Right cardiac atrium (tissue), 1 donor: Measurements from ENCODE around the genes COPS4 and CDS1.

DNA sequence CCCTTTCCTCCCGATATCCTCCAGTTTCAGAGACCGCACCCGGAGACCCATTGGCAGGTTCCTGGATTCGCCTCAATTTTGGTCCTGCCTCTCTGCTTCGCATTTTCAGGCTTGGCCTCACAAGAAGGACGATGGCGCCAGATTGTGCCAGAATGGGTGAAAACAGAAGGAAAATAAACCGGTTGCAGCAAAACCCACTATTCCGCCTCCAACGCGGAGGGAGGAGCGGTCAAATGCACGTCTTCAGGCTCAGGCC is 274 bp upstream of the THAP9 start:
- PRO-cap = bidirectional peak, plus-strand start outside the sequence, minus-strand start at position 227 of the sequence

DNA sequence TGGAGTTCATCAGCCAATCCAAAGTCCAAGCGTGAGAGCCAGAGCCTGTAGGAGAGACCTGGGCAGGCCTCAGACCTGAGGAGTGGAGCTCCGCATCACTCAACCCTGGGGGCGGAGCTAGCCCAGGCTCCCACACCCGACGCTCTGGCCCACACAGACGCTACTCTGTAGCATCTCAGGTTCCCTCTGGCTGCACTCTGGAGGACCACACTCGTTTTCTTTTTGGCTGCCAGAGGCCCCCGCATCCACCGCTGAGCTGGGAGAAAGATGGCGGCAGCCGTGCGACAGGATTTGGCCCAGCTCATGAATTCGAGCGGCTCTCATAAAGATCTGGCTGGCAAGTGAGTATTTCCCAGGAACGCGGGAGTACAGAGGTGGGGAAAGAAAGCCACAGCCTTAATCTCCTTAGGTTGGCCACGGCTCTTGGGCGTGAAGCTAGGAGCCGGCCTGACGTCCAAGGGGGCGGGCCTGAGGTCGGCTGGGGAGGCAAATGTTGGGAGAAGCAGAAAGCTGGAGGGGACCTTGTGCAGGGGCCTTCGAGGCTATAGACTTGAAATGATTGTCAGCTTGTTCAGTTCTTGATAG is at the start of gene COPS4:
Gene COPS4, plus strand, starts transcription at position 226 of the 585 bp plus-strand sequence.
- PRO-cap = bidirectional peak, plus-strand start at position 244 of the sequence, minus-strand start outside the sequence

GRCh38 chr4:83108072-83108470 is 6.5 kb downstream of the PLAC8 start:
- PRO-cap = no peak

GRCh38 chr4:83111964-83112833 is 2.3 kb downstream of the PLAC8 start:
- PRO-cap = no peak

- PRO-cap = no peak
Observed at GRCh38 chr4:83219076-83220157, 65.2 kb downstream of the COQ2 start.

GRCh38 chr4:83261367-83261838 is 23.2 kb downstream of the COQ2 start:
- PRO-cap = no peak

GRCh38 chr4:83320360-83321142 is 14.1 kb downstream of the HPSE start:
- PRO-cap = no peak

DNA sequence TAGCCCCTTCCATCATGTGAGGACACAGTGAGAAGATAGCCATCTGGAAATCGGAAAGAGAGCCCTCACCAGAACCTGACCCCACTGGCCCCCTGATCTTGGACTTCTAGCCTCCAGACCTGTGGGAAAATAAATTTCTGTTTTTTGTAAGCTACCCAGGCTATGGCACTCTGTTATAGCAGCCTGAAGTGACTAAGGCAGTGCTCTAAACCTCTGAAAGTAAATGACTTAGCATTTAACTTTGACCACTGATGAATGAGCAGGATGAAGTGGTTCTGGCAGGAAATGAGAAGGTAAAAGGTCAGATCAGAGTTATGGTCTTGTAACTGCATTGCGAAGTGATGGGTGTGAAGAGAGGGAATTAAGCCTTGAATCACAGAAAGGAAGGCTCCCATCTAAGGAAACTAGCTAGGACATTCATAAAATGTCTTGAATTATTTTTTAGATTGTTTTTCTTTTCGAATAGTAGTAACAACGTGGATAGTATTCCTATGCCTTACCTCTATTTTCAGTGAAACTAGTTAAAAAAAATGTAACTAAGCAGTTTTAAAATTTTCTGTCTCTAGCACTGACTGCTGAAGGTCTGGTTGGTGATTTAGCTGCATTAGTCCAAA is 17.1 kb downstream of the GPAT3 start:
- PRO-cap = no peak

GRCh38 chr4:84052535-84052734 is 446.7 kb downstream of the NKX6-1 start:
- PRO-cap = no peak

- PRO-cap = no peak
Observed at GRCh38 chr4:84572665-84573163, 10.2 kb upstream of the CDS1 start.

DNA sequence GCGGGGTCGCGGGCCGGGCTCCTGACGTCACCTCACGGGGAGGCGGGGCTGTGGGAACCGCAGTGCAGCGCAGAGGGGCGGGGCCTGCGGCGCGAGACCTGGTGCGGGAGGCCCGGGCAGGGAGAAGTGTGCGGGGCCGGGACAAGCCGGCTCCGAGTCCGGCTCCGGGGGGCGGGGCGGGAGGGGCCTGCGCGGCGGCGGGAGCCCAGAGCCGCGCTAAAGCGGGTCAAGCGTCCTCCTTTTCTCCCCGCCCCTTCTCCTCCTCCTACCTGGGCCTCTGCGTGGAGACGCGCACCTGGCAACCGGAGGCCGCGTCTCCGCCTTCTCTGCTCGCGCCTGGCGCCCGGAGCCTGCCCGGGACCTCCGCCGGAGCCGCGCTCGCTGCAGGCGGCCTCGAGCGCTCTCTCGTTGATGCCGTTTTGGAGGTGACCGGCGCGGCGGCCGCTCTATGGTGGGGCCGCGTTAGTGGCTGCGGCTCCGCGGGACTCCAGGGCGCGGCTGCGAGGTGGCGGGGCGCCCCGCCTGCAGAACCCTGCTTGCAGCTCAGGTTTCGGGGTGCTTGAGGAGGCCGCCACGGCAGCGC is at the start of gene CDS1:
Gene CDS1, plus strand, starts transcription at position 320 of the 583 bp plus-strand sequence.
- PRO-cap = no peak

DNA sequence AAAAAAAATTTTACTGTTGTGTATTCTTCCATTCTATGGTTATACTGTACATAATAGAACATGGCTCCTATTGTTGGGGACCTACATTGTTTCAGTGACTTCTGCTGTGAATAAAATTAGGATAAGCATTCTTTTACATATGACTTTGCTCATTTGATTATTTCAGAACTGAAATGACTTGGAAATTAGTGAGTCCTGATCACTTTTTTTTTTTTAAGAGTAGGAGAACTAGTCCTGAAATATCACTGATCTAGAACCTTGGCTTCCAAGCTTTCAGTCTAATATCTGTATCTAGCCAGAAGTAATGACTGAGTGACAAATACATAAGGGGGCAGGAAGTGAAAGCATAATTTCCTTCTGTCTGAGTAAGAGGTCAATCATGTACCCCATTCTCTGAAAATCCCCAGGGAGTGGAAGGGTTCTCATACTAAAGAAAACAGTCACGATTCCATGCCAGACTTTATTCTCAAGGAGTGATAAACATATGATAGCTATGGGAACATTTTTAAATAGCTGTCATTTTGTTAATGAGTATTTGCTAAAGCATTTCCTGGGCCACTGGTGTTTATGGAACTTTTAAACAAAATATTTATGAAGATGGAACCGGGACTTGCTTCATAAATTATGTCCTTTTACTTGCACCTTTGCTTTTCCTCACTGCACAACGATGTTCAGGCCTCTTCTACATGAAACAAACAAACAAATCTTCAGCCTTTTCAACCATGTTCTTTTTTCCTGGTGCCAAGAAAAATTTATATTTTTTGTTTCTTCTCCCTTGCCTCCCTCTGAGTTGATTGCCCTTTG is 308.5 kb downstream of the ARHGAP24 start:
- PRO-cap = no peak

DNA sequence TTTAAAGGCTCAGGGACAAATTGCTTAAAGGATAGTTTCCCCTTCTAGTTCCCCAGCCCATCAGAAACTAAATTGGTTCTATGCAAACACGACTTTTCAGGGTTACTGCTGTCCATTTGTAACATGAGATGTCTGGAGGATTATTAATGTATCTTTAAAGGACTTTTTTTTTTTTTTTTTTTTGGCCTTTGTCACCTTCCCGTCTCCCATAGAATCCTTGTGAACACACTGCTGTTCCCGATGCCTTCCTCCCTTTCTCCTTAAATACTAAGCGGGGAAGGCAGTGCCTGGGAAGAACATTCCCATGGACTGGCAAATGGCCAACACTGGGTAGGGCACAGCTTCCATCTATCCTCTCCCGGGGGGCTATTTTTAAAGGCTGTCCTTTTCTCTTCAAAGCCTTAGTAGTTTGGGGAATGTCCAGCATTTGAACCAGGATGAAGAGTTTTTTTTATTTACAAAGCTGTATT is 427.5 kb downstream of the MAPK10 start:
- PRO-cap = no peak

- PRO-cap = no peak
Observed at GRCh38 chr4:86032588-86033074, 327.2 kb downstream of the MAPK10 start.

DNA sequence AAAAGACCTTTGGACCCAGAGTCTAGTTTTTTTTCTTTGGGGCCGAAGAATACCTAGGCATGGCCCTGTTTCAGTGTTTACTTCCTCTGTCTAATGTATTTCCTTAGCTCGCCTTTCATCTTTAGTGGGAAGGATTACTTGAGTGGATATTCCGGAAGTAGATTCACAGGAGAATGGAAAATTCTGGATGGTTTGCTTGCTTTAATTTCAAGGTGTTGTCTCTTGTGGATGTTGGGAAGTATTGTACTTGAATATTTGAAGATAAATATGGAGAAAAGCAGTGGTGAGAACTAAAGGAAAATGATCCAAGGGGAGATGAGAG is 1.7 kb downstream of the AFF1 start:
- PRO-cap = no peak

DNA sequence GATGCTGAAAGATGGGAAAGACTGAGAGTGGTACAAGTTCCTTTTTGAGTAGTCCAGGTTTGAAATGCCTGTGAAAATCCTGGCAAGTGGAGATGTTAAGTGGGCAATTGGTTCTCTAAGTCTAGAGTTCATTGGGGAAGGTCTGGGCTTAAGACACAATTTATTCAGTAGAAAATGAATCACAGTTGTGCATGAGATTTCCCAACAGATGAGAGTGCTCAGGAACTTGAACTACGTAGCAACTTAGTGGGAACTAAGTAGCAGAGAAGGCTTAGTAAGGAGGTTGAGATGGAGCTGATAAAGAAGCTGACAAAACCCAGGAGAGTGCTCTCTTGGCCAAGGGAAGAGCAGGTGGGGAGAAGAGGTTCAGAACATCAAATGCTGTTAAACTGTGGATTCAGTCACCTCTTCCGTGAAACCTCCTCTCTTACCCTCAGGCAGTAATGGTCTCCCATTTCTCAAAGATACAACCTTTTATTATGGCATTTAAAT is 33.0 kb downstream of the AFF1 start:
- PRO-cap = no peak

DNA sequence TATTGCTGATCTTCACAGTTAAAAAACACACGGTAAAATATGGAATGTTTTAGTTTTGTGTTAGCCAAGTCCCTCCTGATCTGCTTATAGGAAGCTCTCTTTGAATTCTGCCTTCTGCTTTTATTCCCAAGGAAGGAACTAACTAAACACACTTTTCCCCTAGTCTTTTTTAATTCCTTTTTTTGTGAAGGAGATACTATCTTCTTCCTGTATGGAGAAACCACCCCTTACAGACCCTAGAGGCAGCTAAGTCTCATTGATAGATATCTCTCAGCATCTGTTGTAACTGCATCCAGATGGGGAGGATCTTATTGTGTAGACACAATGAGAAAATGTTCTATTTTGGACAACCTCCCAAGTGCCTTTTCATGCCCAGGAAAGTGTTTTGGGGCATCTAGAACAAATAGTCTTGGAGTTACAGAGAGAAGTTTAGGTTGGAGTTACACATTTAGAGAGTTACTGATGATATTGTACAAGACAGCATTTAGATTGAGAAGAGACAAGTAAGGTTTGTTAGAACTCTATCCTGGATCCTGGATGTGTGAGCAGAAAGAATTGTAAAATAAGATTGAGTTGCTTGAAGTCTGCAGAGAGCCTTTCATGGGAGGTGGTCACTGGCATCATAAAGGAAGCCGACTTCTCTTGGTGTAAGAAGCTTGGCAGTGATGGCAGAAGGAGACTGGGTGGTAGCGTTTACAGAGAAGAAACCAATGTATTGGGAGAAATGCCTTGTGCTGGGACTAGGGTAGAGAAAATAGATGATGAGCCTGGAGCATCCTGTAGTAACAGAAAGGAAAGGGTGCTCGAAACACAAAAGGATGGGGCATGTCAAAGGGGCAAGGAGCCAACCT is 64.6 kb downstream of the AFF1 start:
- PRO-cap = no peak

GRCh38 chr4:87030552-87031940 is 96.2 kb downstream of the AFF1 start:
- PRO-cap = no peak

DNA sequence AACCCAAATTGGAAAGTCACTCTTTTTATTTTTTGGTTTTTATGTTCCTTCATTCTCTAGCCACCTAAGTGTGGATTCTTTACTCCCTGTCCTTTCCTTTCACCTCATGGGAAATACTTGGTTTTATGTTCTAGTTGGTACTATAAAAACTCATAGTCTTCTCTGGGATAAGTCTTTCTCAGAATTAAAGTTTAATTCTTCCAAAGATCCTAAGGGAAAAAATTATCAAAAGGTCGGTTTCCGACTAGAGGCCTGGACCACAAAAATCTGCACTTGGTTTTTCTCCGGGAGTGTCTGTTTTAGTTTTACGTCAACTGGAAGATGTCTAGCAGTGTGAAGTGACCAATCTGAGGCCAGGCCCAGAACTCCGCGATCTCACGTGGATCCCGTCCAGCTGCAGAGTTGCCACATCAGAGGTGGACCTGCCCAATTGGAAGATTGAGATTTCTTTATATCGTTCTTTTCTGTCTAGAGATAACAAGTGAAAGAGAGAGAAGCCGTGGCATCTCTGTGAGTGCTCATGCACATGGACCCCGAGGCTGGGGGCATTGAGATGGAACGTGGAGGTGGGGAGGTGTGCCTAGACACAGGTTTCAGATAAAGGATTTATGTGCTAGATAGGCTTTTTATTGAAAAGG is 115.7 kb downstream of the AFF1 start:
- PRO-cap = no peak

GRCh38 chr4:87116989-87117727 is 103.3 kb downstream of the KLHL8 start:
- PRO-cap = no peak